Smooth muscle cell (in vitro differentiated cells): ENCODE measurements around a stretch of chr18.

- RAMPAGE, long total RNA: no peak
These were observed 37.0 kb downstream of the ZNF236 start for GRCh38 chr18:76859367-76859845.

- RAMPAGE, long total RNA: no peak
These were observed 141.3 kb downstream of the MBP start for GRCh38 chr18:76991077-76991875.

GRCh38 chr18:77056263-77057118, 76.1 kb downstream of the MBP start:
- RAMPAGE, long total RNA: no peak

DNA sequence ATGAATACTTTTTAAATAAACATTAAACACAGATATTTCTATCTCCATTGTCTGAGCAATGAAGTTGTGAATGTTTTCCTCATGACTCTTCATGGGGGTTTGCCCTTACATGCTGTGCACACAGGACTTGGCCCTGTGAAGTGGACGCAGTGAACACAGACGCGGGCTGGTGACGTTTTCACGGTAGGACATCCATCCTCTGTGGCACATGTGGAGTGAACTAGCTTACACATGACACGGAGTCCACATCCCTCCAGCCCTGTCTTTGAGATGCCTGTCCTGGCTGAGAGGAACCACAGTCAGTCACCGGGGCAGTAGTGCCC, 70.8 kb downstream of the MBP start:
- RAMPAGE, long total RNA: no peak

GRCh38 chr18:77070750-77071690, 61.6 kb downstream of the MBP start:
- RAMPAGE, long total RNA: no peak

GRCh38 chr18:77092204-77093228, 40.1 kb downstream of the MBP start:
- RAMPAGE, long total RNA: no peak

- RAMPAGE, long total RNA: no peak
These were observed 29.1 kb downstream of the MBP start for GRCh38 chr18:77103318-77103977.

- RAMPAGE, long total RNA: no peak
These were observed 24.5 kb downstream of the MBP start for GRCh38 chr18:77107842-77108654.

DNA sequence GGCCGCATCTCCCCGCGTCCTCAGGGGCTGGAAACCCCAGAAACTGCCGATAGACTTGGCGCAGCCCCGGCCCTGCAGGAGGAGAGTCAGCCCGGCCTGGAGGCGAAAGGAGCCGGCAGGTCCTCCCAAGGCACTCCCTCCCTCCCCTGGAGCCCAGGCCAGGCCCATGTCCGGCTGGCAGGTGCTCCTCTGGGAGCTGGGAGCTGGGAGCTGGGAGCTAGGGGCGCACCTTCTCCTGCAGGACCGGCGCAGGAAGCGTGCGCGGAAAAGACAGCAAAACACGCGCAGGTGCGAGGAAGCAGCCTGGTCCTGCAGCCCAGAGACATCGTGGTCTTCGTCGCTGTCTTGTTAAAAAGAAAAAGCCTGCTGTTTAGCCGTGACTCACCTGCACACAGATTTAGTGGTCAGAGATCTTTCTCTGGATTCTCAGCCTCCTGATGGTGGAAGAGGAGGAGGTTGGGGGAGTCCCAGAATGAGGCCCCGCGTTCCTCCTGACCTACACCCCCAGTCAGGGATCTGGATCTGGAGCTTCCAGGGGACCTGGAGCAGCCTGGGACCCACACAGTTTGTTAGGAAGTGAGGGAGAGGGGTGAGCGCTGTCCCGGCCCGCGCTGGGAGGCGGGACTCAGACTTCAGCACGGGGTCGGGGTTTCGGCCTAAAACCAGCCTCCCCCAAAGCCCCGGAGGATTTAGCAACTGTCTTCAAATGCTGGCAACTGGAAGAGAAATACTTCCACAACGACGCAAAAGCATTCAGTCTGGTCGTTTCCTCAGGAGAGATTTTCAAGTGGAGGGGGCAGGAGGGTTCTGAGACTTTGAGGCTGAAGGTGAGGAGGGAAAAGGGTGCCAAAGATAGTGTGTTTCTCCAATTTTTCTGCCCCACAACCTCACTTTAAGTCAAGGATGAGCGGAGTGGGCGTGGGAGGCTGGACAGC, 815 bp upstream of the MBP start:
- RAMPAGE, long total RNA: no peak

GRCh38 chr18:78122954-78123501, 856.6 kb upstream of the SALL3 start:
- RAMPAGE, long total RNA: no peak

GRCh38 chr18:78510236-78510733, 469.3 kb upstream of the SALL3 start:
- RAMPAGE, long total RNA: no peak

DNA sequence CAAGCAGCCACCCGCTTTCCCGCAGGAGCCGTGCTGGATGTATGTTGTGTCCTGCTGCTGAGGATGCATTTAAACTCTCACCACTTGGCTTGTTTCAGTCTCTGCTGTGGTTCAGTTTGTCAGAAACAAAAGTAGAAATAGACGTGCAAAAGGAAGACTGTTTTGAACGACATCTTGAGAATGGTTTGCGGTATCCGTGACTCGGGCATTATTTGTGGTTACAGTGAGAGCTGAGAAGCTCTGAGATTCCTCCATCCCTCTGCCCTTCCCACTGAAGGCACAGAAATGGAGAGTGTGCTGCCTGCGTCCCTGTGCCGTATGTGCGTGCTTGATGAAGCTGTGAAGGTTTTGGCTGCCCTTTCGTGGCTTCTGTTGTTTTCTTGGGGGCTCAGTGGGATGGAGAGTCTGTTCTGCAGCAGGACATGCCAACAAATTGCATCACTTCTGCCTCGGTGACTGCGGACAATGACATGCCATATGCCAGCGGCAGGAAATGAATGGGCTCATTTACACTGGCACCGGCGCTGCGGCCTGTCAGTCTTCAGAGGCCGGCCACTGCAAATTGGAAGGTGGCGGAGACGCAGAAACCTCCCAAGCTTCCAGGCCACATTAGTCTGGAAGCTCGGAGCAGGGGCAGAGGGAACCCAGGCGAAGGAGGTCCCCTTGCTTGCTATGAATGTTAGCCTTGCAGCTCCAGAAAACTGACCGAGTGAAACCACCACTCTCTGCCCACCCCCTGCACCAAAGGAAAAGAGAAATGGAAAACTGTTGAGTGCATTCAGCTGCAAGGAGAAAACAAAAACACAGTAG, 417.6 kb upstream of the SALL3 start:
- RAMPAGE, long total RNA: no peak

DNA sequence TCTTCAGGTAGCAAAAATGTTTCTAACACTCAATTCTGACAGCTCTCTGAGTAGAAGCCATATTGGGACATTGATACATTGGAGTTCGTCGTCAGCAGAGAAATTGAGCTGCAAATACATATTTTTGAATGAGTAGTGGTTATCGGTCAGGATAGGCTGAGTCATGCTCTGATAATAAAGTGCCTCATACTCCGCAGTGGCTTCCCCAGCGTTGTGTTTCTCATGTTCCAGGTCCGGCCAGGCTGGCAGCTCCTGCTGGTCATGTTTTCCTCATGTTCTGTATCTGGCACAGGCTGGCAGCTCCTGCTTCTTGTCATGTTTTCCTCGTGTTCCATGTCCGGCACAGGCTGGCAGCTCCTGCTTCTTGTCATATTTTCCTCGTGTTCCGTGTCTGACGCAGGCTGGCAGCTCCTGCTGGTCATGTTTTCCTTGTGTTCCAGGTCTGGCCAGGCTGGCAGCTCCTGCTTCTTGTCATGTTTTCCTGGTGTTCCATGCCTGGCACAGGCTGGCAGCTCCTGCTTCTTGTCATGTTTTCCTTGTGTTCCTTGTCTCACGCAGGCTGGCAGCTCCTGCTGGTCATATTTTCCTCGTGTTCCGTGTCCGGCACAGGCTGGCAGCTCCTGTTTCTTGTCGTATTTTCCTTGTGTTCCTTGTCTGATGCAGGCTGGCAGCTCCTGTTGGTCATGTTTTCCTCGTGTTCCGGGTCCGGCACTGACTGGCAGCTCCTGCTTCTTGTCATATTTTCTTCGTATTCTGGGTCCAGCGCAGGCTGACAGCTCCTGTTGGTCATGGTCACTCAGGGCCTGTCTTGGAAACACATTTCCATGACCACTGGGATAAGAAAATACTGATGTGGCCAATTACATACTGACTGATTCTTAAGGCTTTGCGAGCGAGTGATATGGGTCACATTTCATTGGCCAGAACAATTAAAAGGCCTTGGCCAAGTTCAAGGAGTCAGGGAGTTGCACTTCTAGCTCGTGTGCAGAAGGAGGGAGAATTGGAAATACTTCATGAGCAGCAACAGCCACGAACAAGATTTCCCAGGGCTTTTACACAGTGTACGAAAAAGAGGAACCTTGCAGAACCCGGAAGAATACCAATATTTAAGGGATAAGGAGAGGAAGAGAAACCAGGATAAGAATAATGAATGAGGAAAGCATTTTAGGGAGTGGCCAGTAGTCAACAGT, 149.1 kb downstream of the ATP9B start:
- RAMPAGE, long total RNA: no peak

GRCh38 chr18:79326734-79327021, 69.1 kb upstream of the NFATC1 start:
- RAMPAGE, long total RNA: no peak

DNA sequence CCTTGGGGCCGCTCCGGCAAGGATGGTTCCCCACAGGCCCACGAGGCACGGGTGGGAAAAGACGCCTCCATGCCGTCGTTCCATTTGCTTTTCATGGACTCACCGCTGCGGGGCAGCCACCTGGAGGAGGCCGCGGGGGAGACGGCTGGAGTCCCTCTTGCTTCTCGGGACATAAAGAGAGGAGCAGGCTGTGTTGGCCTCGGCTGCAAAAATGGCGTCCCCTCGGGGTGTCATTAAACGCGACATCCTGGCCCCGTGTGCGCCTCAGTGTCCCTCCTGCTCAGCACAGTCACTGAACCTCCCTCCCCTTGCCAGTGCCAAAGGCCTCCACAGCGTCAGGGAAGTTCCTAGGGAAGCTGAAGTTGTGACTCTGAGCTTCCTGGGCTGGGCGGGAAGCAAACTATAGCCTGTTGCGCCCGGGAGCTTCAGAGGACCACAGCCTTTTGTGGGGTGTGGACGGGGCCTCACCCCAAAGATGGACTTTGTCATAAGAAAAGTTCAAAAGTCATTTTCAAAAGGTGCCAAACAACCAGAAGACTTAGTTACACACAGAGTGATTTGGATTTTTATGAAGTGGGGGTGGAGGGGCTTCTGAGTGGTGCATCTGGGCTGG, 63.6 kb downstream of the NFATC1 start:
- RAMPAGE, long total RNA: no peak

DNA sequence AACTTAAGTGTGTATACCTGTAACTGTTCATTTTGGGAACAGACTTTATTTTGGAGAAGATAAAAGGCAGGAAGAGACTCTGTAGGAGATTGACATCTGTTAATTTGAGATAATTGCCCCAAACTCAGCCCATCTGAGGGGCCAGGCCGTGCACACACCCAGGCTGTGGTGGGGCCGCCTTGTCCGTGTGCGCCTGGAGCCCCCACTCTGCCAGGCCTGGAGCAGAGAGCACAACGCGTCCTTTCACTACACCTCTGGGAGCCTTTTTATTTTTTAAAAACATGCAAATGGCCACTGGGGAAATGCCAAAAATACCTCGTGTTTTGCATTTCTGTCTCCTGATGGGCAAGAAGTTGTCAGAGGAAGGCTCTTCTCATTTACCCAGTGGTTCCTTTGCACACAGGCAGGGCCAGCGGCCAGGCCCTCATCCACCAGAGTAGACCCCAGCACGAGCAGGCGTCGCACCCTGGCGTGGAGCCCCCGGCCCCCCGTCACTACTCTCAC, 64.6 kb downstream of the NFATC1 start:
- RAMPAGE, long total RNA: no peak

DNA sequence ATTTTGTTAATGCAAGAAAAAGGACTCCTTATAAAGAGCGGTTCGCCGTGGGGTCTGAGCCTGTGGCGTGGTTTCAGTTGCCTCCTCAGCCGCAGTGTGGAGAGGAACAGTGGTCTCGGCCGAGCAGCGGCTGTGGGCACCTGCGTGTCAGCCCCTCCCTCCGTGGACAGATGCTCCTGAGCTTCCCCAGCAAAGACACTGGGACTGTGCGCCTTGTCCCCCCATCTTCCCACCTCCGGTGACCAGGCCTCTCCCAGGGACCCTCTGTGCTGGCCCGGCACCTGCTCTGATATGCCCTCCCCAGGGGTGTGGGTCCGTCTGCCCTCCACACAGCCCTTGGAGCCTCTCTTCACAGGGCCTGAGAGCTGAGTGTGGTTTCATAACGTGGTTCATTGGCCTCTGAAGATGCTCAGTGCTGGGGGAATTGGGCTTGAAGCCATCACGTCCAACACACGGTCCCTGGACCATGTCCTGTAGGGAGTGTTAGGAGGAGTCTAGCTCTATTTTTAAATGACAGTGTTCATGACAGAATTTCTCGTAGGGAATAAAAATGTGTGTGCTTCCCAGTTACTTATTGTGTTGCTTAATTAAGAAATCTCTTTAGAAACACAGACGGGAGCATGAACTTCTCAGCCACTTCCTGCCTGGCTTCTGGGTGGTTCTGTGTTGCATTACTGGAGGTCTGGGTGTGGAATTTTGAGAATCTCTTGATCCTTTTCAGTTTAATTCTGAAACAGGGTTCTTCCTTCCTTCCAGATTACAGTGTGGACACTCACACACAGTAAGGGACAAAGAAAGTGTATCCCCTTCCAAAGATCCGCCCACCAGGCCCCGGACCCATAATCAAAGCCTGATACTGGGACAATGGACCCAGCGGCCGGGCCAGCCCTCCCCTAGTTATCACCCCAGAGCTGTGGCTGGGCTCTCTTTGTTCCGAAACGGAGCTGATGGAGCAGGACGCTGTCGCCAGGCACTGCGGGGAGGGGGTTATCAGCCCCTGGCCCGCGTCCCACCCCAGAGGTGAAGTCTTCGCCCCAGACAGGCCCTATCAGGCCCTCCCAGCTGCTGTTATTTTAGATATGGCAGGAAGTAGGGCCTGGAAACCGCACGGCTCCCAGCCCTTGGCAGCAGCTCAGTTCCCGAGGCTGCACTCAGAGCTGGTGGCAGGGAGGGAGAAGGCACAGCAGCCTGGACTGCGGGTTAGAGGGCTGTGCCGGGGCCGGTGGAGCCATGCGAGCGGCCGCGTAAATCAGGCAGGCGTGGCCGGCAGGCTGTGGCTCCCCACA, 110.9 kb downstream of the NFATC1 start:
- RAMPAGE, long total RNA: no peak

DNA sequence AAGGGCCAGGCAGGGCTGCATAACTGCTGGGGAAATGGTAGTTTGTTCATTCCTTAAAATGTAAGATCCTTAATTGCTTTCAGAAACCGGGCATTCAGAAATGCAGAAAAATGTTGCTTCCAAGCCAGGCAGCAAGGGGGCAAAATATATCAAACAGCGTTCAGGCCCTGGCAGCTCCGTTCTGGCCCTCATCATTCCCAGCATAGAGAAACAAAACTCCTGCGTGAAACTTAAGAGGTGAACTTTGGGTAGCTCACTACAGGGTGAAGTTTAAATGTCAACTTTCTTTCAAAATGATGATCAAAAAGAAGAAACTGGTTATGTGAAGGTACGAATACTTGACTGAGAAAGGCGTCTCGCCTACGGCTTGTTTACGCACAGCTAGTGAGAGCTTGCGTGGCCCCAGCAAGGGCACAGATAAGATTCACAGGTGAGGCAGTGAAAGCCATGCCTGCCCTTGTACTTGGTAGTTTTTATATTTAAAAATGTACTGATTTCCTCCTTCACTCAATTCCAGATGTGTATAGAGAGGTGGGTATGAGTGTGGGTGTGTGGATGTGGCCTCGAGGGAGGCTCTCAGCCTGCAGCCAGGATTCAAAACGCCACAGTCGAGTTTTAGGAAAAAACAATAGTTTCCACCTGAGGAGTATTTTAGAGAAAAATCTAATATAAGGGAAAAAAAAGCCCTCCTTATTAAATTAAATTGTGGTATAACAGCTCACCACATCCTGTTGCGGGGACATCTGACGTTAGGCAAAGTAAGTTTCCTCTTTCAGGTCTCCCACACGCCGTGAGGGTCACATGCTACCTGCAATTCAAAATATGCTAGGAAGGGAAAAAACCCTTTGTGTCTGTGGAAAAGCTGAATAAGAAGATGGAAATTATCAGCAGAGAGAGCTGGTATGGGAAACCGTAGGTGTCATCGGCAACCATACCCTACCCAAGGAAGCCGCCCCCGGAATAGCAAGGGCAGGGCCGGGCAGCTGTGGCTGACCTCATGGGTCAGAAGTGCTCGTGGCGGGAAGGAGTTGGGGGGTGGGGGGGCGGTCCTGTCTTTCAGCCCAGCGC, 127.7 kb downstream of the NFATC1 start:
- RAMPAGE, long total RNA: no peak

DNA sequence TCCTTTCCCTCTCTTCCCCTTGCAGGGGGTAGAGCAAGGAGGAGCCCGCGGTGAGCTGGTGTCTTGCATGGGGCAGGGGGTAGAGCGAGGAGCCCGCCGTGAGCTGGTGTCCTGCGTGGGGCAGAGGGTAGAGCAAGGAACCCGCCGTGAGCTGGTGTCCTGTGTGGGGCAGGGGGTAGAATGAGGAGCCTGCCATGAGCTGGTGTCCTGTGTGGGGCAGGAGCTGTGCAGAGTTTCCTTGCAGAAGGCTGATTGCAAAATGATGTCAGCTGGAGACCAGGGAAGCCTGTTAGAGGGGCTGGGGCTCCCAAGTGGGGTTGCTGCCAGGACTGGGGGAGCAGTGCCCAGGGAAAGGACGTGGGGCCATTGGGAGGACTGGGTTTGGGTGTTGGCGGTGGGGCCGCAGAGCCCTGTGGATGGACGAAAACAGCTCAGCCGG, 13.0 kb downstream of the CTDP1 start:
- RAMPAGE, long total RNA: no peak

GRCh38 chr18:79695809-79696288, 16.2 kb downstream of the CTDP1 start:
- RAMPAGE, long total RNA: no peak